GM23248 (cell line): ENCODE measurements around a stretch of chr6.

DNA sequence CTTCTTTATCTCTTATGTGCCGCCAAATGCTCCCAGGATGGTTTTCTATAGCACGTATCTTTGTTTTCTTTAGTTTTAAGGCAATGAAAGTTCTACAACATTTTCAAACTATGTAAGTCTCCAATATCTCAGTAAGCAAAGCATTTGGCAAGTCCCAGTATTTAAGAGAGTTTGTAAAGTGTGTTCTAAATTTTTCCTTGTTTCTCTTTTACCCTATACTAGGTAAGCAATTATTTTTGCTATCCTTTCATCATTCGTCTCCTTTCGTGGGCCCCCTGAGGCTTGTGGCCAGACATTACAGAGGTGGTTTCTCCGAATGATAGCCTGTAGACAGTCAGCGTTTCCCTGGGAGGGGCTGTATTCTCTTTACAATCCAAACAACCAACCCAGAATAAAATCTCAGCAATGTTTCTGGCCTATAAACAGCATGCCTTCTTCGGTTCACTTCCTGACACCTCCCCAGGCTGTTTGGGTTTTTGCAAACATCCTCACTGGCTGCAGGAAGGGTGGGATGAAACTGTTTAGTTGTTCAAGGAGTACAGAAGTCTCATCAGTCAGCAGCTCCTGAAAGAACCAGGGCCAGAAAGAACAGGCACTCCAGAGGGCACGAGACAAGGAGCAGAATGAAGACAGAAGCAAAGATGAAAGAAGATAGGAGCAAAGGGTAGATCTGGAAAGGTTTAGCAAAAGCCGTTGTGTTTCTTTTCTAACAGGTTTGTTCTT lies 349.9 kb downstream of the QKI start:
- RAMPAGE, long total RNA = no peak

DNA sequence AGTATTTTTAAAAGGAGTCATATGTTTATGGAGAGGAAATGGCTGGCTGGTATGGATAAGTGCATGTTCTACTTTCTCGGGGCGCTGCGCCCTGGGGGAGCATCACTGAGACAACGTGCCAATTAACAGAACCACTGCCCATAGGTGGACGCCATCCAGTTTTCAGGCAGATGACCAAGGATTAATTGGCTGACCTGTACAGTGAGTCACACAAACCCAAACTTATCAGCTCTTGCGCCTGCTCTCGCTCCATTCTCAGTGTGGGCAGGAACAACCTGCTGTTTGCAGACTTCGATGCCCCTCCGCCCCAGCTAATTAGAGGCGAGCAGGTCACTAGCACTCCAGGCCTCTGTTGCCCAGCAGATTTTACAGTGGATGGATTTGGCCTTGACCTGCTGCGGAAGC lies 571.3 kb downstream of the QKI start:
- RAMPAGE, long total RNA = no peak

GRCh38 chr6:163986184-163986827 lies 571.8 kb downstream of the QKI start:
- RAMPAGE, long total RNA = no peak

DNA sequence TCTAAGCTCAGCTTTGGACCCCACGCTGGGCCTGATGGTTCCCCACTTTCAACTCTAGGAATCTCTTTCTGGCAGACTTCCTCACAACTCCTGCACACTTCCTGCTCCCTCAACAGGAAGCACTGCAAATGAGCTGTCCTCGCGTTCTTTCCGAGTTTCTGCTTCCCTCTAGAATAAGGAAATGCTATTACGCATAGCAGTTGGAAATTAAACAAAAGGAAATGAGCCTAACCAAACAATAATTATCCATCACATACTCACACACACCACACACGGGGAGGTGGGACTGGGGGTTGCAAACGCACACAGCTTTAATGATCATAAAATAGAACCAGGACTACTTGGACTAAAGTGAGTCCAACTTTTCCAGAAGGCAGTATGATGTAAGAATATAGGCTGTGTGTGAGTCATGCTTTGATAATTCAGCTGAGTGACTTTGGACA lies 683.4 kb downstream of the QKI start:
- RAMPAGE, long total RNA = no peak

DNA sequence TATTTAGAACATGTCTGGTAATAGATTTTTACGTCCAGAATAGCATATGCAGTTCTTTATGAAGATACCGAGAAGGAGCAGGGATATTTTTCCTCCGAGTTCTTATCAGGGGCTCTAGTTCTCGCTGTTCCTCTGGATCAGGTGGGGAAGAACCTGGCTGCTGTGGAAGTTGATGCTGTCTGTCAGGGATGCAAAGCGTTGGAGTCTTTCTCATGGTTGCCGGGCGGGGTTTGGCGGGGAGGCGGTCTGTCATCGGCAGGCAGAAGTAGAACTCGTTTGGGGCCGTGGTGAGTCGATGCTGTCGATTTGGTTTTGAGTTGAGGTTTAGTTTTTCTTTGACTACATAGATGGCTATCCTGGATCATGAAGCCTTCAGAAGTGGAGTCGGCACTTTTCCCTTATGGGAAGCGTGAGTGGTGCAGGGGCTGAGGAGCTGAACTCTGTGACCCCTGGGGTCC lies 691.2 kb downstream of the QKI start:
- RAMPAGE, long total RNA = no peak

DNA sequence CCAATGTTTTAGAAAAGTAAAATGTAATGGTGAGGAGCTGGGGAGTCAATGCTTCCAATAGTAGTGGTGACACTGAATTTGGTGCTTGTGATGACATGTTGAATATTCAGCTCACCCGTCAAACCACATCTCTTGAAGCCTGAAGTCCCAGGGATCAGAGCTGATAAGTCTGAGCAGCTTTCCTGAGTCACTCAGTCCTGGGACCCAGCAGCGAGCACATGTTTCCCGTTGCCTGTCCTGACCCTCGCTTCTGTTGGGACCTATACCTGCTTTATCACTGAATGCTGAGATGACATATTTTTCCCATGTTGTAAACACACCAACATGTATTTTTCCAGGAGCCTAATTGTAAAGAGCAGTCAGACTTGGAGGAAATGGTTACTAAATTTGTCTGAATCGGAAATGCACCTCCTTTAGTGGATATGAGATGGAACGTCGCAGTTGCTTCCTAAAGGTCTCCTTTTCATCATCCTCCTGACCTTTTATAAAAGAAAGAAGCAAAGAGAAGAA lies 693.6 kb downstream of the QKI start:
- RAMPAGE, long total RNA = no peak

DNA sequence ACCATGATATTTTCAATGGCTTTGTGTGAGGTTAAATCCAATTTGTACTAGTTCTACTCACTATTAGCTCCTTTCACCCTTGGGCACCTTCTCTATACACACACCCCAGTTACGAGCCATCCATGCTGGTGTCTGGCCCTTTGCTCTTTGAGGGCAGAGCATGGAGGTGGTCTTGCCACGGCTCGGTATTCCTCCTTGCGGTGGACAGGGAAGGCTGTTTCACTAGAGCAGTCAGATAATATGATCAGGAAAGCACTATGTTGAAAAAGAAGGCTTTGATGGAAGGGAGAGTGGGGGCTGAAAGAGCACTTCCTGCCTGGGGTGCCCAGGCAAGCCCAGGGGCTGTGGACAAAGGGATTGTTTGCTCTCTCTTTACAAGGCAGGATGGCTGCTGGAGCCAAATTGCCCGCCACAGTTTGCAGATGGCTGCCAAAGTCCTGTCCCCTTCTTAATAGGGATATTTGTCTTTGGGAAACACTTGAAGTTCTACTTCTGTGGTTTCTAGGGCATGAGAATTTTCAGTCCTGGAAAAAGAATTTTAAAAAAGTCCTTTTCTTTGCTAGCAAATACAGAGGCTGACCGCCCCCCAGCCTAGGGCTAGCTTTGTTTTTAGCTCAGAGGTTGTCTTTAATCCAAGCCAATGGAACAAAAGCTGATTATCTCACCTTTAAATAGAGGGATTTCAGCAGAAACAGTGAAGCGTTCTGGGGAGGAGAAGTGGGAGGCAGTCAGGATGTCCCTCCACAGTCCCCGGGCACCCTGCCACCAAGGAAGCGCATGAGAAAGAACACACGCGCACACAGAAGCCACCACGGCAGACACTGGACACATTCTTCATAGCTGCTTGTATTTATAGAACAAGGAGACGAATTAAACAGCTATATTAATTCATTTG lies 736.6 kb downstream of the QKI start:
- RAMPAGE, long total RNA = no peak

DNA sequence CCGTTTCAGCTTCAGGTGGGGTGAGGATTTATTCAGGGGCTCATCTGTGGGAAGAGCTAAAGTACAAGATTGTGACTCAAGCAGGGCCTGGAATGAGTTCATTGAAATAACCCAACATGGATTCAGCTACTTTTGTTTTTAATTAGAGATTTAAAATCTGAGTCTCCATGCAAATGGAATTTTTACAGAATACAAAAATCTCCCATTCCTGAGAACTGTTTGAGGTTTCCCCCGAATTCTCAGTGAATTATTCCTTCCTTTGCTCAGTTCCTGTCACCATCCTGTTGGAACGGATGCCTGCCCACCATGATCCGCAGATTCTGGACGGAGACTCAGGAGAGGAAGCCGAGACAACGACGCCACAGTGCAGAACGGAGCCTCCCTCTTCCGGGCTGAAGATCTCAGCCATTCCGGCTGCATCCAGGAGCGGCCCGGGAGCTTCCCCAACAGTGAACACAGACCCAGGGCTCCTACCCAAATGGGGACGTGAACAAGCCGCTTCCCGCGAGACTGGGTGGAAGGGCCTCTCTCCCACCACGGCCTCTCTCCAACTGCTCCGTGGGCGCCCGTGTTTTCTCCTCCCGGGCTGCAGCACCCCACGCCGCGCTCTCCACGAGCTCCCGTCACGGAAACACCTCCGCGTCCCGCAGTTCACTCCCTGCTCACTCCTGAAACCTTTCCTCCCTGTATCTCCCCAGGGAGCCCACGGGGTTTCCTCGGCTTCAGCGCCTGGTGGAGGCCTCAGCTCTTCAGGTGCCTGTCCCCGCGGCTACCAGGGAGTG lies 922.4 kb downstream of the QKI start:
- RAMPAGE, long total RNA = no peak

- RAMPAGE, long total RNA = no peak
These were observed 801.4 kb downstream of the C6orf118 start for GRCh38 chr6:164507924-164508388.

DNA sequence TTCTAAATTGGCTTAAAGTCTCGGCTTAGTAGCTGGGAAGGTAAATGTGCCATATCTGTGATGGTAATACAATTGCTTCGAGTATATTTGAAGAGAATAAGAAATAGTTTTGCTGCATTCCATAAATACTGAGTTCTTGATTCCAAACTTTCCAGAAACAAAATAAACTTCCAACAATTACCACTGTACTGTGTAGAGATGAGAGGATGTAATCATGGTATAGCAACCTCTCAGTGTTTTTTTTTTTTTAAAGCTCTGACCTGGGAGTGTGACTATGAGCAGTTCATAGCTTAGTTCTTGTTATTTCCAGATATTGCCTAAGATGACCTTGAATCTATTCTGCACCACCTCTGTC lies 415.6 kb downstream of the C6orf118 start:
- RAMPAGE, long total RNA = no peak

DNA sequence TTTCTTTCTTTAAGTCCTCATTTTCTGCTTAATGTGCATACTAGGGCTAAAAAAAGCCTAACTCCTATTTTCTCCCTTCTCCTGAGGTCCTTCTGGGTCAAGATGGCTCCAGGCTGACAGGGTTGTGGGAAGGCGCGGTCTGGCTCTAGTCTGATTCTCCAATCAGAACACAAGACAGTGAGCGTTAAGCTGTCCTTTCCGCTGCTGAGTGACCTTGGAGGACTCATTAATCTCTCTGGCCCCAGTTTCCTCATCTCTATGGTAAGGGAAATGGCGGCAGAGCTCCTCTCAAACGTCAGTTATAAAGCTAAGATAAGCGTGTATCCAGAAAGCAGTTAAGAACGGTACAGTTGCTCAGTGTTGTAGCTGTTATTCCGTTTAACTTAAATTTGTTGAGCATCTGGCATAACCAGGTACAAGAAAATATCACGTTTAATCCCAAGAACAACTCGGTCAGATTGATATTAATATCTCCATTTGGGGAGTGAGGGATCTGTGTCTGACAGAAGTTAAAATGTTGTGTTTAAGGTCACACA lies 379.7 kb downstream of the C6orf118 start:
- RAMPAGE, long total RNA = no peak

DNA sequence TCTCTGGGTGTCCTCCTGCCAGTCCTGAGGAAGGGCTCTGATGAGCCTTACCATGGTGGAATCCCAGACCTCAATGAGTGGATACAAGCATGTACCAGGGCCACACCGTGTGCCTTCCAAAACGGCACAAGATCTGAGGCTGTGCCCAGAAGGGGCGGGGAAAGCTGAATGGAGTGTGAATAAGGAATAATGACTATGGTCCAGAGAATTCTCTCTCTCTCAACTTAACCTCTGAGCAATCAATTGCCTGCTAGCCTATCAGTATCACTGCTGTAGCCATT lies 51.7 kb downstream of the PDE10A start:
- RAMPAGE, long total RNA = no peak

GRCh38 chr6:165834555-165835380 lies 171.7 kb upstream of the PDE10A start:
- RAMPAGE, long total RNA = no peak

- RAMPAGE, long total RNA = no peak
These were observed 11.1 kb upstream of the PRR18 start for GRCh38 chr6:166319206-166319852.

- RAMPAGE, long total RNA = no peak
These were observed 24.4 kb upstream of the MPC1 start for GRCh38 chr6:166407132-166407485.

DNA sequence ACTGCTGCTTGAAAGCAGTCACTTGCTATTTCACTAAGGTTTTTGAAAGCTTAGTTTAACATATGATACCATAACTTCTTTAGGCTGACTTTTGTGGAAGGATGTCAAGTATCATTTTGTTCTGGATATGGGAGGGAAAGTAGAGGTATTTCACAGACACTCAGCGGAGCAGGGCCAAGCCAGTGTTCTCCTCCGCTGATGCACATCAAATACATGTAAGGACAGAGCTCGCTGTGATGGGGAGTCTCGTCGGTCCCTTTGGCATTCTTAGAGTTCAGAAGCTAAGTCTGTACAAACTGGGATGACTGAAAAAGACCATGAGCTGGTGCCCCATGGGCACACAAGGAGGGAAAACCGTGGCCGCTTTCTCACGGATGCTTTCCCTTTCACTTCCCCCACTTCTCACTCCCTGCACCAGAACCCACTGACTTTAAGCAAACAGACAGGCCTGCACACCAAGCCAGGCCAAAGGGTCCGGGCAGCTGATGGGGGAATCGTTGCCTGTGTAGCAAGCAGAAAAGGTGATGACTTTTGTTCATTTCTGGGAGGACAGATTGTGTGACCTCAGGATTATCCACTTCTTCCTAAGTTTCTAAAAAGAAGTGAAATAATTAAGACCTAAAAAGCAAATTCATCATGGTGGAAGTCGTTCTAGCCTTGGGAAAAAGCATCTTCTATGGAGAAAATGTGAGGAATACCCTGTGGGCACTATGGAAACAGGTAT lies 27.8 kb upstream of the MPC1 start:
- RAMPAGE, long total RNA = no peak

DNA sequence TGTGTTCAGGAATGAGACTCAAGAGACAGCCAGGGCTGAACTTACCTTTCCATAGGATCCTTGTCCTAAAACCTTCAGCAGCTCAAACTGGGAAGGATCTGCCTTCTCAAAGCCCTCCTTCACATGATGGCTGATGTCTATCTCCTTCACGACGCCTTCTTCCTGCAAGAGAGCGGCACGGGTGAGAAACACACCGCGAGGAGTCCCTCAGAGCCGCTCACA lies 47.9 kb downstream of the RAMACL start:
- RAMPAGE, long total RNA = no peak

- RAMPAGE, long total RNA = no peak
These were observed 44.7 kb downstream of the RAMACL start for GRCh38 chr6:166541749-166542184.

DNA sequence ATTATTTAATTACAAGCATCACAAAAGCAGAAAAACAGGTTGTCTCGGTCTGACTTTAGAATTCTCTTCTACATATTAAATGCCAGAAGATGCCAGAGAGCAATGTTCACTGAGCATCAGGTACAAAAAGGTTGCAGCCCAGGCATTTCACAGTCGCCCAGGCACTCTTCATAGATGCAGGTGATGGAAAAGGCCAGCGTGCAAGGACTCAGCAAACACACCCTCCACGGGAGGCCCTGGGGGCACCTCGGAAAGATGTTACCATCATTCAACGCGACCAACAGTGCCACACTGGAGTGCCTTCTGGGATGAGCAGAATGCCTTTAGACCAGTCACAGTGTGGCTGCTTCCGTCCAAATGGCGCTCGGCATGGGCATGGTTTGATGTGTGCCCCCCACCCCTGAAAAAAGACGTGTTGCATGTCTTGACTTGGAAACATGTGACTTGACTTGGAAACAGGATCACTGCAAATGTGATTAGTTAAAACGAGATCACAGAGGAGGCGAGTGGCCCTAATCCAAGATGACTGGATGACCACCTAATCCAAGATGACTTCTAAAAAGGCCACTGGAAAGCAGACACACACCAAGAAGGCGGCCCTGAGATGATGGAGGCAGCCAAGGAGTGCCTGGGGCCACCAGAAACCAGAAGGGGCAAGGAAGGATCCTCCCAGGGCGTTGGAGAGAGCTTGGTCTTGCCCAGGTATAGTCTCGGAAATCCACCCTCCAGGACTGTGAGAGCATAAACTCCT lies 4.7 kb upstream of the RAMACL start:
- RAMPAGE, long total RNA = no peak

DNA sequence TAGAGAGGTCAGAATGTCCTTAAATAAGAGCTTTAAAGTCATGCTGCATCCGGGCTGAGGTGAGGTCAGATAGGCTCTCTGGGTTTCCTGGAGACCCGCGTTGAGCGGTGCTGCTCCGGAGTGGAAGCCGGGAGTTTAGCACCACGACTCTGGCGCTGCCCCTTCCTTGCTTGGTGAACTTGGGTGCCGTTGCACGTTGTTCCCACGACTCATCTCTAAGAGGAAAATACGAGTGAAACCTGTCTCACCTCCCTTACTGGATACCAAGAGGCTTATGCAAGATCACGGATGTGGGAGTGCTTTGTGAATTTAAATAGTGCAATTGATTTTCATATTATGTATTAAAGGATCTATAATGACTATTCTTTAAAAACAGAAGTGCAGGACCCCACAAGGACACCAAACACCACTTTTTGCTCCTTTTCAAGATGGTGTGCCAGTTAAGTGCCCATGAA lies 1.5 kb upstream of the RPS6KA2 start:
- RAMPAGE, long total RNA = no peak